AG08470 (cell line): ENCODE measurements around a stretch of chr1.

GRCh38 chr1:231351211-231351801 is 13.2 kb downstream of the SPRTN start:
- RRBS = no CpG with 5 or more reads among the region's 11 CpGs

DNA sequence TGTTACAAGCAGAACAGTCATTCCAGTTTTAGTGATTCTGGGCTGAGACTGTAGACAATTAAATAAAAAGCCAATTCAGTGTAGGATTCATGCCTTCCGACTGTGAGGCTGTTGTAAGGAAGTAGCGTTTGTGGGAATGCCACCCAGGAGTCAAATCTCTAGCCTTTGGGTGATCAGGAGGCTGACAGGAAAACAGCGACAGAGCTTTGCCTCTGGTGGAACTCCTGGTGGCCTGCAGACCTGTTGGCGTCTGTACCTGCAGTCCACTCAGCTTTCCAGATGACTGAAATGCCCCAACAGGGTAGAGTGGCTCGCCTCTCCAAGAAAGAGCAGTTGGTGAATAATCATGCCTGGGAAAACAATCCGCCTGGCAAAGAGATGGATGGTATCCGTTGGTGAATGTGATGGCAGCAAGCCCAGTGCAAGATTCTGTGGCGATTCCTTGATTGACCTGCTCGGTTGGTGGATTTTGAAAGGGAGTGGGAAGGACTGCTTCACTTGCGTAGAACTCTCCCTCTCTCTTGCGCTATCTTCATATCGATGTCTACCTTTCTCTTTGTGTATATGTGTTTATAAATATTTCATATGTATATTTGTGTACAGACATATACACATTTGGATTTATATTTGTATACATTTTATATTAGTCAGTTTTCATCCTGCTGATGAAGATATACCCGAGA is 58.2 kb downstream of the DISC1 start:
- RRBS = no CpG with 5 or more reads among the region's 13 CpGs

DNA sequence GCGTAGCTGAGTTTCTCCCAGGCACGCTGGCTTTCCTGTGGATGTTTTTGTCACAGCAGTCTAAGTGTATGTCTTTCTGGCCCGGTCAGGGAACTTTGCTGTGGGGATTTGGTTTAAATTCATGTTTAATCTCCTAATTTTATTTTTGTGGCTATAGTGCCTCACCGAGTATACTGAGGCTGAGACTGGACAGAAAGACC is 292.7 kb downstream of the DISC1 start:
- RRBS = no CpG with 5 or more reads among the region's 4 CpGs

GRCh38 chr1:231971323-231971881 is 344.8 kb downstream of the DISC1 start:
- RRBS = no CpG with 5 or more reads among the region's 5 CpGs

- RRBS = no CpG with 5 or more reads among the region's 10 CpGs
Measured at GRCh38 chr1:231990320-231991052, 363.9 kb downstream of the DISC1 start.

DNA sequence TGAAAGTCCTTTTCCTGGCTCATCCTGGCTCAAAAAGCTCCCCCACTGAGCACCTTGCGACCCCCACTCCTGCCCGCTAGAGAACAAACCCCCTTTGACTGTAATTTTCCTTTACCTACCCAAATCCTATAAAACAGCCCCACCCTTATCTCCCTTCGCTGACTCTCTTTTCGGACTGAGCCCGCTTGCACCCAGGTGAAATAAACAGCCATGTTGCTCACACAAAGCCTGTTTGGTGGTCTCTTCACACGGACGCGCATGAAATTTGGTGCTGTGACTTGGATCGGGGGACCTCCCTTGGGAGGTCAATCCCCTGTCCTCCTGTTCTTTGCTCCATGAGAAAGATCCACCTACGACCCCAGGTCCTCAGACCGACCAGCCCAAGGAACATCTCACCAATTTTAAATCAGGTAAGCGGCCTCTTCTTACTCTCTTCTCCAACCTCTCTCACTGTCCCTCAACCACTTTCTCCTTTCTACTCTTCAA is 491.8 kb downstream of the DISC1 start:
- RRBS = no CpG with 5 or more reads among the region's 12 CpGs

DNA sequence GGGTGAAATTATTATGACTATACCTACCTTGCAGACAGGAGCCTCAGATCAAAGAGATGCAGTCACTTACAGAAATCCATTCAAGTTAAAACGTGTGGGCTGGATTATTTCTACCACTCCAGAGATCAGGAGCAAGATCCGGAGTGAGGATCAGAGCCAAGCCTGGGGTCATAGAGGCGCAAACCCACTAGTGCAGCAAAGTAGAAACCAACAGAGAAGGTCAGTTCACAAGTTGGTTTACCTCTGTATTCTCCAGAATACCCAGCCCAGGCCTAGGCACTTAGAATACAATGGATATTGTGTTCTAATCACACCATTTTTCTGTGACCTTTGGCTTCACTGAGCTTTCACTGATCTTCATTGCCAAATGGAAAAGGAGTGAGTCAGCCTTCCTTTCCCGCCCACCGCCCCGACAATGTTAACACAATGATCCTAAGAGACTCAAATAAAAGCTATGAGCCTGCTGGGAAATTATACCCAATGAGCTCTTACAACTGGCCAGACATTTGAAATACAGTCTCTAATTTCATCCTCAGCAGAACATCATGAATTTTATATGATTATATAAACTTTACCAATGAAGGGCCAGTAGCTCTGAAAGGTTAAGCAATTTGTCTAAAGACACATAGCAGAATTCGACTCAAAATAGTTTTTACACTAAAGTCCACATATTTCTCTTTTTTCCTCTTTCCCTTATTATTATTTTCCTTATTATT is 252.6 kb downstream of the SIPA1L2 start:
- RRBS = no CpG with 5 or more reads among the region's 7 CpGs

DNA sequence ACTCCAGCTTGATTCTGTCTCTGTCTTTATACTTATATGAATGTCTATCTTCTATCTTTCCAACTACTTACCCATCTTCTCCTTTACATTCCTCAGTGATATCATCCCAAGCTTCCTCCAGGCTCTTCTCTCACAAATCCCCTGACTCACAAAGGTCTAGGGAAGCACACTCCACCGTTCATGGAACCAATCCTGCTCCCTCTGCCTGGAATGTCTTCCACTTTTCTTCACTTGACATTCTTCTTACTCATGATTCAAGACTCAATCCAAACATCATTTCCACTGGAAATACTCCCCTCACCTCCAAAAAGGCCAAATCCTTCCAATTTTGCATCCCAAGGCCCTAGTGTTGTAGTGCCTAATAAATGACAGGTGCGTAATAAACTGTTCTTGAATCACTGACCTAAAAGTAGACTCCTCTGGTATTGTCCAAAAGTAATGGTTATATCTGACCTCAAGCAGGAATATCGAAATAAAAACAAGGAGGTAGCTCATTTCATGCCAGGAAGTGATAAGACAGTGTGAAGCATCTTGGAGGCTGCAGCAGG is 132.1 kb downstream of the SIPA1L2 start:
- RRBS = no CpG with 5 or more reads among the region's 3 CpGs

GRCh38 chr1:232548470-232549249 is 81.3 kb downstream of the SIPA1L2 start:
- RRBS = no CpG with 5 or more reads among the region's 8 CpGs

DNA sequence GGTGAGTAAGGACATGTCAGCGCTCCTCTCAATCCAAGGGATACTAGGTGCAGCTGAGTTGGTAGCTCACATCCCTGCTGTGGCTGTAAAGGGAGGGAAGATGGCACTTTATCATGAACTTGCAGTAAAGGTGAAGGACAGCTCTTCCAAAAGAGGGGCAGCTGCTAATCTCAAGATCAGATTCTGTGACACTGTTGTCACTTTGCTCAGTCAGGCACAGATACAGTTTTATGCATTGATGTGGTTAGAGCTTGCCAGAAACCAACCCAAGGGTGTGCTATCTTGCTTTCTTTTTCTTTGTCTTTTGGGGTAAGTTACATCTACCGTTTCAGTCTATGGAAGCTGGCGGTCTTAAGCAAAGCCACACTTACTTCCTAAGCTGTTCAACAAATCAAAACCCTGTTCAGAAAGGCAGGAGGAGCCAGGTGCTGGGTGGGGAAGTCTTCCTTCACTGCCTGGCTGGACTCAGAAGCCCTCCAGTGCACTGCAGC is 26.5 kb upstream of the NTPCR start:
- RRBS = no CpG with 5 or more reads among the region's 3 CpGs

DNA sequence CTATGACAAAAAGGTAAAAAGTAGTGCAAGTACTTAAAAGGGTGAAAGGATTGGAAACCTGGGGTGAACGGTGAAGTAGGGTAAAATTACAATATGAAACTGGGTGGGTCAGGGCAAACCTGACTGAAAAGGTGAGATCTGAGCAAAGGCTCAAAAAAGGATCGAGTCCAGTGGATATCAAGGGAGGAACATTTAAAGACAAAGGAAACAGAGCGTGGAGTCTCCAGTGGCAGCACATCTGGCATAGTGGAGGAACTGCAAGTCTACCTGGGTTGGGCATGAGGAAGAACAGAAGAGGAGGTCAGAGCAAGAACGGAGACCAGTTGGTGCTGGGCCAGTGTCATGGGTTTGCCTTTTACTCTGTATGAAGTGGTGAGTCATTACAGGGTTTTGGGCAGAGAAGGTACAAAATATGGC is 163.7 kb downstream of the NTPCR start:
- RRBS = no CpG with 5 or more reads among the region's 4 CpGs

GRCh38 chr1:233341051-233341340 is 13.5 kb downstream of the MAP3K21 start:
- RRBS = no CpG with 5 or more reads among the region's 3 CpGs

GRCh38 chr1:233343279-233343651 is 15.7 kb downstream of the MAP3K21 start:
- RRBS = no CpG with 5 or more reads among the region's 1 CpG

DNA sequence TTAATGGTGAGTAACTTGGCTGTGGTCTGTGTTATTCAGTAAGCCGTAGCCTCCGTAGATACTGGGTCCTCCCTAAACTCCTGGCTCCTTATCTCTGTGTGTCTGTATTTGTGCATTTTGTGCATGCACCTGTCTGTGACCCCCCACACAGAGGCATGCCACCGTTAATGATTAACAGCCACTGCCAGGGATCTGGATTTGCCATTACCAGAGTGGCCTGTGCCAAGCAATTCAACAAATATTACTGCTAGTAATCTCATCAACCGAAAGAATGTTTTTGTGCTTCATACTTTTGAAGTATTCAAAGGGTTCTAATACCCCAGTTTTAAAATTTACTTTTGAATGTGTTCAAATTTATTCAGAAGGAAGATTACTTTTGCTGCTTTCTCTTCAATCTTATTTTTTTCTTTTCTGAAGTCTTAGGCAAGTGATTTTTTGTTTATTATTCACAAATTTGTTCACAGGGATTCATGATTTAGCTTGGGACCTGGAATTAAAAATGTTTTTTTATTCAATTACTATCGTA is 32.1 kb downstream of the MAP3K21 start:
- RRBS = no CpG with 5 or more reads among the region's 5 CpGs

- RRBS = 100% methylated on average over 1 of the region's 18 CpGs
Measured at GRCh38 chr1:233666231-233667030, 52.5 kb downstream of the KCNK1 start.

- RRBS = no CpG with 5 or more reads among the region's 5 CpGs
Measured at GRCh38 chr1:233693959-233694645, 80.2 kb downstream of the KCNK1 start.

DNA sequence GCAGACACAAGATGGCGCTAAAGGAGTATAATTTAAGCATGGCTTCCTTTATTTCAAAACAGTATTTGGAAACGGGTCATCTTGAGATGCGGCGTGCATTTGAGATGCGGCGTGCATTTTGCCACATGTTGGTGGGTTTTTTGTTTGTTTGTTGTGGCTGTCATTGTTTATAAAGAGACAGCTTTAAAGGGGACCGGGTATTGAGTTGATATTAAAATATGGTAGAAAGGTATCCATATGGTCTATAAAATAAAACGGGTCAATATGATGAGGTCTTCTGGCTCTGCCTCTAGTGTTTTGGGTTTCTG is 210.2 kb downstream of the SLC35F3 start:
- RRBS = no CpG with 5 or more reads among the region's 8 CpGs

DNA sequence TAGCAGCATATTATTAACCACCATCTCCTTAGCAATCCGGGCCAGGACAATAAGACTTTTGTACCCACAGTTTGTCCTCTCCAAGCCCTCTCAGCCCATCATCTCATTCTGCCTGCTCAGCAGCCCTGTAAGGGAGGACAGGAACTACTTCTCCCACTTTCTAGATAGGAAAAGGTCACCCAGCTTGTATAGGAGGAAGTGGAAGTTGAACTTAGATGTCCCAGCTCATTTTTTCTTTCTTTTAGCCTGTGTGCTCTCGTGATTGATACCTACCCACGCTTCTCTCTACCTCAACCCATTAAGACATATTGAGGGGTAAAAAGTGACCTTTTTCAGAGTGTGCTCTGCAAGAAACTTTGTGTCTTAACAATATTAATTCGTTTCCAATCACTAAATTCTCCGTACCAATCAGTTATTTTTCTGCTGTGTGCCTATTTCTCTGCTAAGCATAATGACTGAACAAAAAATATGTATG is 49.6 kb upstream of the TARBP1 start:
- RRBS = no CpG with 5 or more reads among the region's 5 CpGs

- RRBS = no CpG with 5 or more reads among the region's 1 CpG
Measured at GRCh38 chr1:234599027-234599385, 11.0 kb downstream of the IRF2BP2 start.

- RRBS = no CpG with 5 or more reads among the region's 11 CpGs
Measured at GRCh38 chr1:234605928-234606915, 3.8 kb downstream of the IRF2BP2 start.